ENCODE data around the gene IL26.

- RRBS: no CpG with 5 or more reads among the region's 14 CpGs
Observed at GRCh38 chr12:65891753-65892611, 67.7 kb downstream of the HMGA2 start.

DNA sequence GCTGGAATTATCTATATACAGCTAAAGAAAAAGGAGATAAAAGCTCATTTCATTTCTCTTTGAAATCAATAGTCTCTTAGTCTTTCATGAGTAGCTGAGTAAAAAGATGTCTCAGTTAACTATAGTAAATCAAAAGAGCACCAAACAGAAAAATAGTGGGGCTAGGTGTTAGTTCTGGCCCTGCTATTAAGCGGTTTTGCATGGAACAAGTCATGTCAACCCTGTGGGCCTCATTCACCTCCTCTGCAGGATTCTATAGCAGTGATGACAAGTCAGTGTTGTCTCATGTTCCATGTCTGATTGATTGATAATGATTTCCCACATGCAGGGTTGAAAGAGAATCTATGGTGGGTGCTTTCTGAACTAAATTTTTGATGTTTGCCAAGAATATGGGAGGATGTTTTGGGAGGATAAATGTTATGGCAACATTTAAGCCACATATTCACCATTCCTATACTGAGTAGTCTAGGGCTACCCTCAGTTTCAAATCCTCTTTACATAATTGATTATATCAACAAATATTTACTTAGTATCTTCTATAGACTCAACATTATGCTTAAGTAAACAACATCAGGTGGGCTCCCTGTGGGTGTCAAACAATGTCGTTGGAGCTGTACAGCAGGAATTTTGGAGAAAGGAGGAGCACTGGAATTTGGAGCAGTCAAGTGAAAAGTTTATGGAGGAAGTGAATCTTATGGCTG, 48.6 kb downstream of the IRAK3 start:
- RRBS: no CpG with 5 or more reads among the region's 2 CpGs

DNA sequence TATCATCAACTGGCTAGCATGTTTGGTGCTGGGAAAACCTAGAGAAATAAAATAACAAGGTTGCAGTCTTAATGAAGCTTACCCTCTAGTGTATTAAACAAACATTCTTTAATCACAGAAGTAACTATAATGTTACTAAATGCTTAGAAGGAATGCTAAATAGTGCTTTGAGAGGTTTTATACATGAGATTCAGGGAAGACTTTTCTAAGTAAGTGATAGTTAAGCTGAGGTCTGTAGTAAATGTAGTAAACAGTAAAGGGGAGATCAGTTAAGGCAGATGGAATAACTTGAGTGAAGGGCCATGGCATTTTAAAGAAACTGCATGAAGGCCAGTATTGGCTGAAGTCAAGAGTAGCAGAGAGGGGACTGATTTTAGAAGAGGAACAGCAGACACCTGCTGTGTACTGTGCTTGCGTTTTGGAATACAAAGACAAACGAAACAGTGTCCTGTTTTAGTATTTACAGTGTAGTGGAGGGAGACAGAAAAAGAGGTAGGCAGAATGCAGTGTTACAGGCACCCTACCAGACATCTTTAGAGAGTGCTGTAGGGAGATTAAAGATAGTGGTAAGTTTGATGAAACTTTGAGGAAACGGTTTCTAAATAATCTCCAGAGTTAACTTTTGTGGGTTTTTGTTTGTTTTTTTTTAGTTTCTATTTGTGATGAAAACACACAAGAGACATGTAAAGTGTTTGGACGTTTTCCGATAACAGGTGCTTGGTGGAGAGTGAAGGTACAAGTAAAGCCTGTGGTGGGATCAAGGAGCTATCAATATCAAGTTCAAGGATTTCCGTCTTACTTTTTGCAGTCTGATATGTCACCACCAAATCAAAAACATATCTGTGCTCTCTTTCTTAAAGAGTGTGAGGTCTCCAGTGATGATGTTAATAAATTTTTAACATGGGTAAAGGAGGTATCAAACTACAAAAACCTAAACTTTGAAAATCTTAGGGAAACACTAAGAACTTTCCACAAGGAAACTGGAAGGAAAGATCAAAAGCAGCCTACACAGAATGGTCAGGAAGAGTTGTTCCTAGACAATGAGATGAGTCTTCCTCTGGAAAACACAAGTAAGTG, 2.1 kb downstream of the HELB start:
- RRBS: no CpG with 5 or more reads among the region's 6 CpGs

DNA sequence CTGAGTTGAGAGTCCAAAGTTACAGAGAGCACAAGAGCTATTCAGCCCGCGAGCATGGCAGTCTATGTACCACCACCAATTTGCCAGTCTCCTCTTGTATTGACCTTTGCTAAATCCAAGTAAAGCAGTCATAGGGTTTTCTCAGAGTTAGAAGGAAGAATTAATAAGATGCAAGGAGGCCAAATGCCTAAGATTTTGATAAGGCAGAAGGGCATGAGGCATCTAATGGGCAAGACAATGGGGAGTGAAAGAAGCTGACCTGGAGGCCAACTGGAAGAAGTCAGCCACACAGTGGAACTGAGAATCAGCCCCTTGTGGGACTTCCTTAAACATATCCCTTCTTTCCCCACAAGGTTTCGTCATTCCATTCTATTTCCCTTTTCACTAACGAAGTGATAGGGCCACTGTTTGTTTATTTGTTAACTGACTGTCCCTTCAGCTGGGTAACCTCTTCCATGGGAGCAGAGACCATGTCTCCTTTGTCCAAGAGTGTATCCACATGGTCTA, 86.1 kb downstream of the HELB start:
- RRBS: no CpG with 5 or more reads among the region's 4 CpGs

DNA sequence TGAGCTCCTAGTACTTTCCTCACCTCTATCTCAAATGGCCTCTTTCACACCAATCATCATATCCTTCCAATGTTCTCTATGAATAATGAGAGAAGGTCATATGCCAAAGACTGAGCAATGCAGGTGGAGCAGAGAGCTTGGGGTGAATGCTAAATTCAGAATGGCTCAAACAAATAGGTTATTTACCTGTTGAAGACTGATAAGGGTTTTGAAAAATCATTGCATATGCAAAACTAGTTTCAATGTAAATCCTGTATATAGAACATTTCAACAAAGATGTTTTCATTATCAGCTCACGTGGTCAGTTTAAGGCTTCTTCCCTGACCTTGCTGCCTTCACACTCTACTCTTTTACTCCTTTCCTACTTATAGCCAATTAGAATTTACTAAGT, 230.3 kb upstream of the GRIP1 start:
- RRBS: no CpG with 5 or more reads among the region's 1 CpG

- RRBS: no CpG with 5 or more reads among the region's 4 CpGs
Observed at GRCh38 chr12:66964545-66965374, 285.9 kb upstream of the GRIP1 start.

DNA sequence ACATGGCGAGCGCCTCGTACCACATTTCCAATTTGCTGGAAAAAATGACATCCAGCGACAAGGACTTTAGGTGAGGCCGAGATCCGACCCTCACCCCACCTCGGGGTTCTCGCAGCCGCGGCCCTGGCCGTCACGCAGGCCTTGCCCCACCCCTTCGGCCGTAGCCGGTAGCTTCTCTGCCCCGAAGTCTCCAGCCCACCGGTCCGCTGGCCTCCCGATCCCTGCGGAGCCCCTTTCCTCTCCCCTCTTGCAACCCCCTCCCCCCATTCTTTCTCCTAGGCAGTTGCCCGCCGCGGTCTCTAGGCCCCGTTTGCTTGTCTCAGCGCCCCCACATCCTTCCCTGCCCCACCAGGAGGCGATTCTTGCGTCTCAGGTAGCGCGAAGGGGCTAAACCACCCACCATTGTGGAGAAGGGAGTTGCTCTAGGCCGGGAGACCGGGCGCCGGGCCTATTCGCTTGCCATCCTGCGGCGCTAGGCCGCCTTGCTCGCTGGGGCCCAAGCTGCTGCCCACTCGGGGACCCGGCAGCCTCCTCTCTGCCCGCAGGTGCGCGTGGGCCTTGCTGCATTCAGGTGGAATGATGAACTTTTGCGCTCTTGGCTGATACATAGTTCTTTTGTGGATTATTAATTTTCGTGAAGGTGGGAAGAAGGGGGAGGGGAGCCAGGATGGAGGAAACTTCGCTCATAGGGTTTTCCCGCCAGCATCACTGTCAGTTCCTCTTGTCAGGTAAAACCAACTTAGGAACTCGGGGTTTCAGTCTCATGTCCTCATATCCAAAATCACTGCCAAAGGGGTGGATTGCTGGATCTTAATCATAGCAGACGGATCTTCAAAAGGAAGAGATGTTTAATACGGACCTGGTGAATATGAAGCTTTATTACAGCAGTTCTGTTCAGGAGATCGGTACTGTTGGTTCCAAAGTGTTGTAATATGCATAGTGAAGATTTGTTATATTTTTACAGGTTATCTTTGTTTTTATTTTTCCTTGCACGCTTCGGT, 858 bp downstream of the CAND1 start:
- RRBS: 2% methylated on average over 7 of the region's 53 CpGs

GRCh38 chr12:67298906-67299349, 29.8 kb downstream of the CAND1 start:
- RRBS: no CpG with 5 or more reads among the region's 1 CpG

DNA sequence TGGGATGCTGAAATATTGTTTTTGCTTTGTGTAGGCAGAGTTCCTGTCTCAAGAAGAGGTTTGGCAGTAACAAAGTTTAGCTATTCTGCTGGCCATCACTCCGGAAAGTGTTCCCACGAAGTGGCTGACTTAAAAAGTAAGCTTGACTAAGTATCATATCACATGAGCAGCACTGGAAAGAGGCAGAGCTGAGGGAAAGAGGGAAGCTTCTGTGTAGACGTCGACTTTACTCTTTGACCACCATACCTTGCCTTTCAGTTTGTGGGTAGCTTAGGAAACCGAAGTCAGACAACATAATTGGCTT, 85.3 kb downstream of the CAND1 start:
- RRBS: no CpG with 5 or more reads among the region's 5 CpGs

GRCh38 chr12:67394458-67394976, 125.4 kb downstream of the CAND1 start:
- RRBS: 35% methylated on average over 2 of the region's 6 CpGs

DNA sequence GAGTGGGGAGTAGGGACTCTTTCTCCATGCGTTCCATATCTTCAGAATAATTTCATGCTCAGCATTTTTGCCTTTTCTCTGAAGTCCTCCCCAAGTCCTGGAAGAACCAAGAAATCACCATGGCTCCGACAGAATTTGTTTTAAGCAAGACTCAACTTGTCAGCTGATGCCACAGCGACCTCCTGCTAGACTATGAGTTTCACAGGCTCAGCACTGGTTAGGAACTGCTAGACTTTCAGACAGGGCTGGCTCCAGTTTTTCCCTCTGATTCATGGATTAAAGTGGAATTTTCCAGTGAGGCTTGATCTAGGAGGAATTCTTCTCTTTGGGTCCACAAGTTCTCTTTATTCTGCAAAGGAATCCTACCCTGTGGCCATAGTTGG, 189.1 kb downstream of the CAND1 start:
- RRBS: no CpG with 5 or more reads among the region's 3 CpGs

DNA sequence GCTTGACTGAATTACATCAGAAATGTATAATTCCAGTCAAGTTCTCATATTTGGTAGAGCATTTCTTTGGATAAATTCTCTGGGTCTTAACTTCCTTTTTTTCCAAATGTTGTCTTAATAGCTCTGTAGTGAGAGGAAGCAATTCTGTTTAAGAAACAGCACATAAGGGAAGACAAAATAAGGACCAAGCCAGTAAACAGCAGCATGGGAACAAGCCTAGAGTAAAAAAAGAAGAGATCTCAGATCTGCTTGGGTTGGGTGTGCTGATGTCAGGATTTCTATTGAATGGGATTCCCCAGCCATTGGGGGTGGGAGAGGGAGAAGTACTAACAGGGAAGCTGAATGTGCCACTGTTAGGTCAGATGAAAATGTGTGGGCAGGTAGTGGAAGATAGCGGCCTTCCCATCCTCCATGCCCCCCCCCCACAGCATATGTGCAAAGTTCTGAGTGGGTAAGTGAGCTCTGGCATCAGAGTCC, 14.1 kb upstream of the DYRK2 start:
- RRBS: no CpG with 5 or more reads among the region's 1 CpG

GRCh38 chr12:67647049-67647804, 1.3 kb upstream of the DYRK2 start:
- RRBS: no CpG with 5 or more reads among the region's 24 CpGs

DNA sequence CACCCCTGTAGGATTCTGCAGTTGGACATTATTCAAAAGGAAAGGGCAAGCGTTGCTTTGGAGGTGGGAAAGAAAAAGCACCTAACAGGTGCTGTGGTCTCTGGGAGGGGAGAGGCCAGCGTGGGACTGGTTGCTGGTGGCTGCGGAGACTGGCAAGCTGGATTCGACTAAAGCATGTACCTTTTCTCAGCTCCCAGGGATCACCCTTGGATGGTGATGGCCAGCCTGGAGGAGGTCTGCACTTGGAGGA, 1.9 kb downstream of the DYRK2 start:
- RRBS: no CpG with 5 or more reads among the region's 4 CpGs

DNA sequence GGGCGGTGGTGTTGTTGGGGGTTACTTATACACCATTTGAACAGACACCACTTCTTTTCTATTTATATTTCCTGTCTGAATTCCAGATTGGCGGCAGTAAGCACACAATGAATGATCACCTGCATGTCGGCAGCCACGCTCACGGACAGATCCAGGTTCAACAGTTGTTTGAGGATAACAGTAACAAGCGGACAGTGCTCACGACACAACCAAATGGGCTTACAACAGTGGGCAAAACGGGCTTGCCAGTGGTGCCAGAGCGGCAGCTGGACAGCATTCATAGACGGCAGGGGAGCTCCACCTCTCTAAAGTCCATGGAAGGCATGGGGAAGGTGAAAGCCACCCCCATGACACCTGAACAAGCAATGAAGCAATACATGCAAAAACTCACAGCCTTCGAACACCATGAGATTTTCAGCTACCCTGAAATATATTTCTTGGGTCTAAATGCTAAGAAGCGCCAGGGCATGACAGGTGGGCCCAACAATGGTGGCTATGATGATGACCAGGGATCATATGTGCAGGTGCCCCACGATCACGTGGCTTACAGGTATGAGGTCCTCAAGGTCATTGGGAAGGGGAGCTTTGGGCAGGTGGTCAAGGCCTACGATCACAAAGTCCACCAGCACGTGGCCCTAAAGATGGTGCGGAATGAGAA, 8.6 kb downstream of the DYRK2 start:
- RRBS: no CpG with 5 or more reads among the region's 17 CpGs

DNA sequence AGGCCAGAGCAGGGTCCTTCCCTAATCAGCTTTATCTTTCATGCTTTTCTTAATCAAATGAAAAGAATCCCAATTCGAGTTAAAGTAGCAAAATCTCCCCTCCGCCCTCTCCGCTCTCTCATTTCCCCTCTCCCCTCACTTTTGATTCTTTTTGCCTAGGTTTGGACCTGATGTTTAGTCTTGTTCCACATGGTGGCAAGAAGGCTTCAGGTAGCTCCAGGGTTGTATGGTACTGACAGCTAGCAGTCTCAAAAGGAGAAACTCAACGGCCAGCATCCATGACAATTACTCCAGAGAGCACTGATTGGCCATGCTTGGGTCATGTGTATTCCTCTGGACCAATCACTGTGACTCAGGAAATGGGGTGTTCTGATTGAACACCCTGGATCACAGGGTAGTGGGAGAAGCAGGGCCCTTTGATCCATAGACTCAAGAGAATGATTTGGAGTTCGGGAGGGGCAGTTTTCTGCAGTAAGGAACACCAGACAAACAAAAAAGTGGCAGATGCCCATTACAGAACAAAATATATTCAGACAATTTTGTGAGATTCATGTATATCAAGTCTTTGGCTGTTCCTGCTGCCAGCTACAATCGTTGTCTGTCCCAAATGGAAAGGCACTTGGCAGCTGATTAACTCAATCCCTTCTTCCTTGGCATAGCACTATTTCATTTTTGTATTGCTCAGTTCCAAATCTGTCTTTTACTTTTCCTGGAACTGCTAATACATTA, 45.4 kb downstream of the DYRK2 start:
- RRBS: no CpG with 5 or more reads among the region's 6 CpGs

GRCh38 chr12:67827832-67828551, 179.4 kb downstream of the DYRK2 start:
- RRBS: no CpG with 5 or more reads among the region's 8 CpGs

GRCh38 chr12:68225530-68226005, at the start of gene IL26:
Gene IL26 (minus strand): TSS chr12:68225810.
- RRBS: no CpG with 5 or more reads among the region's 5 CpGs

- RRBS: no CpG with 5 or more reads among the region's 13 CpGs
Observed at GRCh38 chr12:68319782-68320624, 12.2 kb downstream of the MDM1 start.

Data from Jurkat, Clone E6-1 (cell line).